LHCN-M2 (cell line): ENCODE data around the genes ETV1 and BZW2.

GRCh38 chr7:10997235-10998019 lies 23.8 kb downstream of the PHF14 start:
- RAMPAGE, long total RNA: no peak

GRCh38 chr7:11472655-11473026 lies 359.4 kb downstream of the THSD7A start:
- RAMPAGE, long total RNA: no peak

GRCh38 chr7:11593253-11593679 lies 238.7 kb downstream of the THSD7A start:
- RAMPAGE, long total RNA: no peak

DNA sequence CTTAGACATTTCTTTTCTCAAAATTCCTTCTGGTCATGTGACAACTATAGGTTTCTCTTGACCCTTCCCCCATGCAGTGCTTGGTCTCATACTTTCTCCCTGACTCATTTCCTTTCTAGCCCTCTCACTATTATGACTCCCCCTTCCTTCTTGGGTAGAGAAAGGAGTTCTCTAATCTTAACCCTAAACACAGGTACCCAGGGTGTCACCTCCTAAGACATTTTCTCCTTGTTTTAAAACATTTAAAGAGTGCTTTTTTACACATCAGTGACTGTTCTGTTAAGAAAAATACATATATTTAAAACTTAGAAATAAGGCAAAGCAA lies 179.4 kb upstream of the TMEM106B start:
- RAMPAGE, long total RNA: no peak

DNA sequence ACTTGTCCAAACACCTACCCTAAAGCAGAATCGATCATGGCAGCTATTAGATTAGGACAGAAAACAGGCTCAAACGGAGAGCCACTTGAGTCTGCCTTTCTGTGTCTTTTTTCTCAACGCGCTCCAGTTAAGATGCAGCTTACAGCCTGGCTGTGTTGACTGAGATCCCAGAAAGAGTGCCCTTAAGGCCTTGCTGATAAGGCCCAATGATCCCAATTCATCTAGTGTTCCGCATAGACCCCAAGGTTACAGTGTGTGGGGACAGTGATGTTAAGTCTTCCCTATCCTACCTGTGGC lies 963 bp downstream of the TMEM106B start:
- RAMPAGE, long total RNA: no peak

- RAMPAGE, long total RNA: no peak
Observed at GRCh38 chr7:12565305-12565810, 5.2 kb upstream of the SCIN start.

DNA sequence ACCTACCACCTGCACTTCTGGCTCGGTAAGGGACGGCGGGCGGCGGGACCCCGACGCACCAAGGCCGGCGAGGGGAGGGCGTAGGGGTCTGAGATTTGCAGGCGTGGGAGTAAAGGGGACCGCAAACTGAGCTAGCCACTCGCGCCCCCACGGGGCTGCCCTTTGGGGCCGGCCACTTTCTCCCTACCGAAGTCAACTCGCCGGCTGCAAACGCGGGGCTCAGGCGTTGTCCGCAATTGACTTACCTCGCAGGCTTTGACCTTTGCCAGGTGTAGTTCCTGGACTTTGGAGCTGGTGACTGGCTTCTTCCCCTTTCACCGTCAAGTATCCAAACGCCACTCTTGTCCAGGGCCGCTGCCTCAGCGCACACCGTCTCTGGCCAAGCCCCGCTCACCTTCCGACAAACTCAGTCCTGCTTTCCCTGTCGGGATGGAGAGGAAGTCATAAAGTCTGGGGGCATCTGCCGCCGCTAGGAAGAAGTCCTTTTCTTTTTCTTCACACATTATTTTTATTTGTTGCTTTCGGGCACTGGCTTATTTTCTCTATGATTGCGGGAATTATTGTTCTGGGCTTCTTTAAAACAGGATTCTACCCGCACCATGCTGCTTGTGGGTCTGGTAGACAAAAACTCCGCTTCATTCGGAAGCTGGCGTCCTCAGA lies 571 bp downstream of the SCIN start:
- RAMPAGE, long total RNA: no peak

GRCh38 chr7:12689022-12689817 lies 1.8 kb downstream of the ARL4A start:
- RAMPAGE, long total RNA: no peak

GRCh38 chr7:13981018-13981673 lies 8.3 kb downstream of the ETV1 start:
- RAMPAGE, long total RNA: no peak

DNA sequence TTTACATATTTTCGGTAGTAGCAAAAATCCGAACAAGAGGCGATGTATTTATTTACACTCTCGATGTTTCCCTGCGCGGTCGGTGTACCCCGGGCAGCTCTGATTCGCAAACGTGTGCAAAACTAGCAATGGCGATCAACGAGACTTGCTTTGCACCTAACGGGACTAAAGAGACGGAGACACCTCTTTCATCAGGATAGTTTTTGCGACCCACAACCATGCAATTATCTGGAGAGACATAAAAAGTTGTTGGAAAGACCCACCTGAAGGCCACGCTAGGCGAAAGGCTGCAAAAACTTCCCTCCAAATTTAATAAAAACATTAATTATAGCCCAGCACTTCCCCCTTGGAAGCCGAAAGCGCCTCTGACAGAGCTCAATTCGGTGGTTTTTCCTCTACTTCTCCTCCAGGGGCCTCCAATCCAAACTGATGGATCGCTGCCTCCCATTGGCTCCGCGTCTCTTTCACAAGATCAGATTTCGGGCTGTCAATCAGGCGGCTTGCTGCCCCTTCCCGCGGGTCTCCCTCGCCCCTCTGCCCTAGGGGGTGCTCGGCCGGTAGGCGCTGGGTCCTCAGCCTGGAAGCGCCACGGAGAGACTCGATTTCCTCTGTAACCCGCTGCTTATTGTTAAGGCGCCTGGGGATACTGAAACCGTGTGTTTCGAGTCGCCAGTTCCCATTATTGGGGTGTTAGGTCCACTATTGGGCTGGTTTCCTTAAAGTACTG lies at the start of gene ETV1:
ETV1 (minus strand) TSS at position 367 of the 727 bp plus-strand sequence.
- RAMPAGE, long total RNA: start-site peak on the minus strand centred at position 373 of the sequence, 19 bp wide, 27 reads

DNA sequence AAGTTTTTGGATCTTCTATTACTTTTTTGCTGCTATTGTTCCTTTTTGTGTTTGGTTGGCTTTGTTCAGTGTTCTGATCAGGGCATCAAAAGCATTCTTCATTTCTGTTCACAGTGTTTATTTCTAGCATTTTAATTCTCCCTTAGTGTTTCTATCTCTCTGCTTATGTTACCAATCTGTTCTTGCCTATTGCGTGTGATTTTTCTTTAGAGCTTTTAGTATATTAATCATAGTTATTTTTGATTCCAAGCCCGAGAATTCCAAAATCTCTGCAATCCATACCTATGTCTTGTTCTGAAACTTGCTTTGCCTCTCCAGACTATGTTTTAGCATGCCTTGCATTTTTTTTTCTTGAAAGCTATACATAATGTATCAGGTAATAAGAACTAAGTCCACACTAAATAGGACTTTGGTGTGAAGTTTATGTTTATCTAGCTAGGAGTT lies 95.3 kb upstream of the ETV1 start:
- RAMPAGE, long total RNA: no peak

DNA sequence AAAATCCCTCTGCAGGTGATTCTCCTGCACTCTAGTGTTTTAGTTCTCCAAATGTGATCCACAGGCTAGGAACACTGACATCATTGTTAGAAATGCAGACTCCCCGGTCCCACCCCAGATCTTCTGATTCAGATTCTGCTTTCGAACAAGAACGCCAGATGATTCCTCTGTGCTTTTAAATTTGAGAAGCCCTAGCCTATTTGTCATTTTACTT lies 165.4 kb upstream of the ETV1 start:
- RAMPAGE, long total RNA: no peak

- RAMPAGE, long total RNA: no peak
Observed at GRCh38 chr7:16609571-16610212, 35.9 kb downstream of the ANKMY2 start.

DNA sequence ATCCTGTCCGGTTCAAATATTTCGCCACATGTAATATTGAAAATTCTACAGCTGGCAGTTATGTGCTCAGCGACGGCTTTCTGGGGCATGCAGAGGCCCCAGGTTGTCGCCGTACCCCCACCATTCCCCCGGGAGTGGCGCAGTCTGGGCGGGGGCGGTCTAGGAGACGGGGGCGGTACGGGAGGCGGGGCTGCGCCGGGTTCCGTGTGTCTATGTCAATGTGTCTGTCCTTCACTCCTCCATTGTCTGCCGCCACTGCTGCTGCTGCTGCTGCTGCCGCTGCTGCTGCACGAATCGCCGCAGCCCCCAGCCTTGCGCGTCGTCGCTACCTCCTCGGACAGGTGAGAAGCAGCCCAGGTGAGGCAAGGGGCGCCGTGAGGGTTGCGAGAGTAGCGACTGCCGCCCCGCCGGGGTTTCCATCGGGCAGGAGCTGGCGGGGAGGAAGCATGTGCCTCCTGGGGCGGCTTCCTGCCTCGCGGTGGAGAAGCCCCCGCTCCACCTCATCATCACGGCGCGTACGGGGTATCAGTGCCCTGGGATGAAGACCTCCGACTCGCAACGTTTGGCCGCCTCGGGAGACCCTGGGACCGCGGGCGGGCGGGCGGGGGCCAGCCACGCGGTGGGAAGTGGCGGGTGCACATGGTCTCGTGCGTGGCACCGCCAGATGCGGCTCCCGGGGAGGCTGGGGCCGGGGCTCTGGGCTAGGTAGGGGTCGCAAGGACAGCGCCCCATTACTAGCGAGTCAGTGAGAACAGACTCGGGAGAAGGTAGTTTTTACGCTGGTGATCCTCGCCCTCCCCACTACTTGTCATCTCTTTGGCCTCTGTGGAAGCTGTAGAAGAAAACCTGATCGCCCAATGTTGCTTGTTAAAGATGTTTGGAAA lies at the start of gene BZW2:
BZW2 (plus strand) TSS at position 234 of the 884 bp plus-strand sequence.
- RAMPAGE, long total RNA: start-site peak on the plus strand centred at position 236 of the sequence, 14 bp wide, 58 reads

- RAMPAGE, long total RNA: no peak
Observed at GRCh38 chr7:16791796-16792529, 12.8 kb downstream of the AGR2 start.

GRCh38 chr7:16880667-16881084 lies 1.1 kb downstream of the AGR3 start:
- RAMPAGE, long total RNA: no peak

GRCh38 chr7:17276361-17276735 lies 22.1 kb upstream of the AHR start:
- RAMPAGE, long total RNA: no peak

DNA sequence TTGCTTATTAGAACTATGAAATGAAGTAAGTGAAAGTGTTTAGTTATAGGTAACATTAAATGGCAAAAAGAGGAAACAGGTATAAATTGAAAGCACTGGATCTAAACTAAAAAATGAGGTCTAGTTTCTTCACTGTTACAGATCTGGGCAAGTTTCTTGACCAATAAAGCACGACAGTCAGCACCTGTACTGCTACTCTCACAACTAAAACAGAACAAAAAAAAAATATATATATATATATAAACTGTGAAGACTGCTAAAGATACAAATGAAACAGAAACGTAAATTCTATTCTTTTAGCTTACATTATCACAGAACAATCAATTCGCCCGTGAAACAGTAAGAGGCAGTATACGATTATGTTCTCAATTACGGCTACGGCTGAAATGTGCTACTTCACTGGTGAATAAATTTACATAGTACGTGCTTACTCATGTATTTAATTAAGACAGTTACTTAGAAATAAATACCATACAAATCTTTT lies 4.2 kb downstream of the AHR start:
- RAMPAGE, long total RNA: no peak

DNA sequence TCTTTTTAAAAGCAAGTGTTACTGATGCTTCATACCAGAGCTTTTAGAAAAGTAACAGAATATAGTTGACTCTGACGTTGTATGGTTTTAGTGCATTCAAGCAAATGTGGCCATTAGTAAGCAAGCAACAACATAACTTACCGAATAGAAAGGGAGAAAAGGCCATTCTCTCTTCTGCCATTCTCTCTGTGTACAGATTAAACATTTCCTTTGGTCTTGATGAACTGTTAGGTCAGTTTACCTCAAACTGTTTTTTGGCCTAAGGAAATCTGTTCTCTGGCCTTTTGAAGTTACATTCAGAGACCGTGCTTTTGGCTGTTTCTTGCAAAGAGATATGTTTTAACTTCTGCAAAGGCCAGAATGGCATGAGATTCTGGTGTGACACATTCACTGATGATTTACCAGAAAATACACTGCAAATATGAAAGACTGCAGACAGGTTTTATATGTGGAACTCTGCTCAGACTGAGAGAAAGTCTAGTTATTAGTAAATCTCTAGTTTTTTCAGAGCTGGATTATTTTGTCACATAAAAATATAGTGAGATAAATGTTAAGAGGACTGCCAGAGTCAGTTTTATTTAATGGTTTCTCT lies 22.2 kb downstream of the AHR start:
- RAMPAGE, long total RNA: no peak

DNA sequence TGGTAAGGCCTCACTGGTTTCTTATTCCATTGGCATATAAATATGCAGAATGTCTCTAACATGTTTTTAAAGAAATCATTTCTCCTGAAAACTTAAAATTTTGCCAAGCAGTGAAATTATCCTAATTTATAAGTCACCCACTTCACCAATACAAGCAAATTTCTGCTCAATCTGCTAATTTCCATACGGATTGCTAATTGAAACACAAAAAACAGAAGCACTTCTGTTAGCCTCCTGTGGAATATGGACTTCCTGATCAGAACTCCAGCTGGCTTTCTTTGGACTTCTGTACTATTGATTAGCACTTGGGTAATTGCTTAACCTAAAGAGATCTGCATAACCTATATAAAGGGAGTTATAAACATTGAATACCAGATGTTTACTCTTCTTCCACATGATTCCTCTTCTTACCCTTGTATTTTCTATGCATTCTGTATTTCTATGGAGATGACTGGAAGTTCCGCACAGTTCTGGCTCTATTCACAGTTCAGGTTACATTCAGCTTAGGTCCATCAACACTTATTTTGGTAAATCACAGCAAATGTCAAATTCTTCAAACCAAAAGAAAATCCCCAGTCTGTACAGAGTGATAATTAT lies 225.4 kb downstream of the AHR start:
- RAMPAGE, long total RNA: no peak